ENCODE results near the genes SPTY2D1 and E2F8.

- PRO-cap, 2 experiments: peak in 2 of 2 experiments; most common plus-strand start chr11:18383630 (in 2)
These were observed 10.8 kb upstream of the LDHA start for GRCh38 chr11:18383524-18383952.

GRCh38 chr11:18573262-18573819 is 15.2 kb downstream of the UEVLD start:
- PRO-cap, 2 experiments: no peak in any of the 2 experiments

GRCh38 chr11:18633823-18634654 is at the start of gene SPTY2D1:
Gene SPTY2D1, minus strand, starts transcription at chr11:18634342.
- PRO-cap, 2 experiments: peak in 2 of 2 experiments; most common plus-strand start chr11:18634588 (in 2); most common minus-strand start chr11:18634342 (in 2)

DNA sequence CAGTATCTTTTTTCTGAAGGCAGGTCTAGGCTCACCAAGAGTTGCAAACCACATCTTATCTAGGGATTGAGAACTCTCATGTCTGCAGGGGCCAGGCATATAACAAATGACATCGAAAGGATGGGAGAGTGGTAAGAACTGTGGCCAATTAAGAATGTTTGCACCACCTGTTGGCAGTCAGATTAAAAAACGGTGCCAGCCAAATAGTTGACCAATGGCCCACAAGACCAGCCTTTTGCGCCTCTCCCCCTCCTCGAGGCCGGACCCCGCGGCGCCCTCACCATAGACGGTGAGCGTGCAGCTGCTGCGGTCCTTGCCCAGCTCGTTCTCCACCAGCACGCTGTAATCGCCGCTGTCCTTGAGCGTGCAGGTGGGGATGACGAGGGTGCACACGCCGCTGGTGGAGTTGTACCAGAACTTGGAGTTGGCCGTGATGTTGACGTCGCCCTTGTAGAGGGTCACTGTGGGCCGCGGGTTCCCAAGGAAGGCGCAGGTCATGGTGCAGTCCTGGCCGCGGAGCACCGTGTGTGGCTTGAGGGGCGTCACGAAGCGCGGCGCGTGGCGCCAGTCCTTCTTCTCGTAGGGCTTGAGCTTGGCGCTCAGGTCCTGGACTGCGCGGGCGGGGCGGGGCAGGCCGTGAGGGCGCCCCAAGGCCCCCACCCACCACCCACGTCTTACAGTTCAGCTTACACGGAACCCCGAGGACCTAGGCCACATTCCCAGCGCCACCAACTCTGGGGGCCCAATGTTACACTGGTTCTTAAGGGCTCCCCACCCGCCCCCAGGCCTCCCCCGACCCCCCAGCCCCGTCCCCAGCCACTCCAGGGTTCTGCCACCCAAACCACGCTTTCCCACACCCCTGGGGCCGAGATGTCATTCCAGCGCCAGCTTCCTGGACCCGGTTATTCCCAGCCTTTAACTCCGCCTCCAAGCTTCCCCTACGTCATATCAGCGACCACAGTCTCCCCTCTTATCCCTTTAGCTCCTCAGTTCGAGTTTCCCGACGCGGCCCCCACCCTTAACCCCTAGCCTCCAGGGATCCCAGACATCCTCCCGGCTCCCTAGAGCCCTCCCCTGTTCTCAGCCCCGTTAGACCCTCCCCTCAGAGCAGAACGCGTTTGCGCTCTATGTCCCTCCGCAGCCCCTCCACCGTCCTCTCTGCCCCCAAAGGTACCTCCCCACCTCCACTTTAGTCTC is 7.4 kb downstream of the TMEM86A start:
- PRO-cap, 2 experiments: peak in 2 of 2 experiments; most common plus-strand start position 677 of the sequence (in 2); most common minus-strand start position 665 of the sequence (in 1)

- PRO-cap, 2 experiments: no peak in any of the 2 experiments
These were observed 4.3 kb downstream of the IGSF22 start for GRCh38 chr11:18721423-18722258.

DNA sequence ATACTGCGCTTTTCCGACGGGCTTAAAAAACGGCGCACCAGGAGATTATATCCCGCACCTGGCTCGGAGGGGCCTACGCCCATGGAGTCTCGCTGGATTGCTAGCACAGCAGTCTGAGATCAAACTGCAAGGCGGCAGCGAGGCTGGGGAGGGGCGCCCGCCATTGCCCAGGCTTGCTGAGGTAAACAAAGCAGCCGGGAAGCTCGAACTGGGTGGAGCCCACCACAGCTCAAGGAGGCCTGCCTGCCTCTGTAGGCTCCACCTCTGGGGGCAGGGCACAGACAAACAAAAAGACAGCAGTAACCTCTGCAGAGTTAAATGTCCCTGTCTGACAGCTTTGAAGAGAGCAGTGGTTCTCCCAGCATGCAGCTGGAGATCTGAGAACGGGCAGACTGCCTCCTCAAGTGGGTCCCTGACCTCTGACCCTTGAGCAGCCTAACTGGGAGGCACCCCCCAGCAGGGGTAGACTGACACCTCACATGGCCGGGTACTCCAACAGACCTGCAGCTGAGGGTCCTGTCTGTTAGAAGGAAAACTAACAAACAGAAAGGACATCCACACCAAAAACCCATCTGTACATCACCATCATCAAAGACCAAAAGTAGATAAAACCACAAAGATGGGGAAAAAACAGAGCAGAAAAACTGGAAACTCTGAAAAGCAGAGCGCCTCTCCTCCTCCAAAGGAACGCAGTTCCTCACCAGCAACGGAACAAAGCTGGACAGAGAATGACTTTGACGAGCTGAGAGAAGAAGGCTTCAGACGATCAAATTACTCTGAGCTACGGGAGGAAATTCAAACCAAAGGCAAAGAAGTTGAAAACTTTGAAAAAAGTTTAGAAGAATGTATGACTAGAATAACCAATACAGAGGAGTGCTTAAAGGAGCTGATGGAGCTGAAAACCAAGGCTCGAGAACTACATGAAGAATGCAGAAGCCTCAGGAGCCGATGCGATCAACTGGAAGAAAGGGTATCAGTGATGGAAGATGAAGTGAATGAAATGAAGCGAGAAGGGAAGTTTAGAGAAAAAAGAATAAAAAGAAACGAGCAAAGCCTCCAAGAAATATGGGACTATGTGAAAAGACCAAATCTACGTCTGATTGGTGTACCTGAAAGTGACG is 18.7 kb downstream of the ZDHHC13 start:
- PRO-cap, 2 experiments: no peak in any of the 2 experiments

DNA sequence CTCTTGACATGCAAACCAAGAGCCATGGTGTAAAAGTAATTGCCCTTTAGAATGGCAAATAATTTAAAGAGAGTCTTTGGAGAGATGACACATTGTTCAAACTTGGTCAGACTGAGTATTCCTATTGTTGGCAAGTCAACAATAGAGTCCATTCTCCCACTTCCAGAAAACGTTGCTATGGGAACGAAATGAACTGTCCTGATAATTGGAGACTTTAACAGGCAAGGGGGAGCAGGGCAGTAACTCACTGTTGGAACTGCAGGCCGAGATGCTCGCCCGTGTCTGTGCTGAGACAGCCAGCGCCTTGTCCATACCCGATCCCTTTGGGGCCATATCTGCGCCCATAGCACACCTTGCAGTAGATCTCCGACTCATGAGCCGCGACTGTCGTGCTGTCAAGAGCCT is 13.9 kb downstream of the CSRP3 start:
- PRO-cap, 2 experiments: no peak in any of the 2 experiments

- PRO-cap, 2 experiments: no peak in any of the 2 experiments
These were observed 835 bp downstream of the CSRP3 start for GRCh38 chr11:19200889-19201407.

DNA sequence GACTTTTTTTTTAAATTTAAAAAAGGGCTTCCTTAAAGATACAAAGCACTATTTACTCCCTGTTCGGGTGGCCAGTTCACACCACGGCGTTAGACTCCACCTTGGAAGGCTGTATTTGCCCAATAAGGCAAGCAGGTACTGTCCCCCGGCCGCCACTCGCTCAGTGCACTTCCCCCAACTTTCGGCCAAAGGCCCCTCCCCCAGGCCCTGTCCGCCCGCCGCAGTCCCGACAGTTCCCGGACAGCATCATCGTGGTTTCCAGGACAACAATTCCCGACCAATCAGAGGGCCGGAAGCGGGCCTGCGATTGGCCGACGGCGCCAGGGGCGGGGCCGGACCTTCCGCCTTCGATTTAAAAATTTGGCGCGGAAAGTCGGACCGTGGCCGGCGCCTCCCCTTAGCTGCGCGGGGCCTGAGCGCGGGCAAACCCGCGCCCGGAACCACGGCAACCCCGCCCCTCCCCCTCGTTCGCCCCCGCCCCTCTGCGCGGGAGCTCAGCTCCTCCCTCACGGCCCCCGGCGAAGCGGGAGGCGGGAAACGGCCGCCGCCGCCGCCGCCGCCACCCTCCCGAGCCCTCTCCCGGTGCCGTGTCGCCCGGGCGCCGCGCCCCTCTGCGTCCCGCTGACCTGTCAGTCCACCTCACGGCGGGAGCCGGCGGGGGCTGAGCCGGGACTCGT is at the start of gene E2F8:
Gene E2F8, minus strand, starts transcription at position 165 of the 677 bp plus-strand sequence.
- PRO-cap, 2 experiments: no peak in any of the 2 experiments

- PRO-cap, 2 experiments: no peak in any of the 2 experiments
These were observed 1.1 kb downstream of the NAV2 start for GRCh38 chr11:19713545-19714268.

- PRO-cap, 2 experiments: no peak in any of the 2 experiments
These were observed 72.1 kb downstream of the NAV2 start for GRCh38 chr11:19784650-19785276.

DNA sequence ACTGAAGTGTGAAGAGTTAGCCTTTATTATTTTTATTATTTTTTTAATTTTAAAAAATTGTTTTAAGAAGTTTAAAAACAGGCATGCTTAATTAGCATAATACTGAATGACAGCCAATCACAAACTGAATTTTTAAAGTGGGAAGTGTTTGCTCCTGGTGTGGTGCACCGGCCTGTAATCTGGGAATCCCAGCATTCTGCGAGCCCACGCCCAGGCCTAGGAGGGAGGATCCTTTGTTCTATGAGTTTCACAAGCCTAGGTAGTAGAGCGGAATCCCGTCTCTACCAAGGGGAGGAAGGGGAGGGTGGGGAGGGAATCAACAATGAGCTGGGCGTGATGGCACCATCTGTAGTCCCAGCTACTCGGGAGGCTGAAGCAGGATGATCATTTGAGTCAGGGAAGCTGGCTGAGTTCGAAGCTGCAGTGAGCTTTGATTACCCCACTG is 115.1 kb downstream of the NAV2 start:
- PRO-cap, 2 experiments: no peak in any of the 2 experiments

GRCh38 chr11:20011111-20011821 is 149.0 kb downstream of the DBX1 start:
- PRO-cap, 2 experiments: no peak in any of the 2 experiments

DNA sequence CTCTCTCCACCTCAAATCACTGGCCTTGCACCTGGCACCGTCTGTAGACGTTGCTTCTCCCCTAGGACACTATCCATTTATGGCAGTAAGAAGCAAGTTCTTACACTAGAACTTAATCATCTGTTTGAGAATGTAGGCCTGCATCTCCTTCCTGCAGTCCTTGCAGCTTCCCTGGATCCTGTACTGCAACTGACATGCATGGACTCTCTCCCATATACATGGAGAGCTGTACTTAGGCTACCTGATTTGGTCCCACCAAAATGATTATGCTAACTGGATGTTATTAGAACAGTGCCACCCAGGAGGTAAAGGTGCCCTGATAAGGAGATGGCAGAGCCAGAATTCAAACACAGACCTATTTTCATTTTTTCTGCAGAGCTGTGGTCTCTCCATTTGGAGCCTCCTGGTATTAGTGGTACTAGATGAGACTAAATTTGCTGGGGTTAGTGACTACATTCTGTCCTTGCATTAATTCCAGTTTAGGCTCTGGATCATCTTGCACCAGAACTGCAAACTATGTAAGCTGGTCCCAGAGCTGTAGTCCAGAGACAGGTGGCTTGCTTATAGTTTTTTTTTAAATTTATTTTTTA is 134.5 kb downstream of the DBX1 start:
- PRO-cap, 2 experiments: no peak in any of the 2 experiments

GRCh38 chr11:20048683-20049518 is 111.4 kb downstream of the DBX1 start:
- PRO-cap, 2 experiments: no peak in any of the 2 experiments

- PRO-cap, 2 experiments: no peak in any of the 2 experiments
These were observed 78.4 kb upstream of the DBX1 start for GRCh38 chr11:20238692-20239117.

- PRO-cap, 2 experiments: no peak in any of the 2 experiments
These were observed 280.5 kb upstream of the ANO5 start for GRCh38 chr11:21912427-21912836.

- PRO-cap, 2 experiments: no peak in any of the 2 experiments
These were observed 127.1 kb upstream of the SLC5A12 start for GRCh38 chr11:26848871-26849457.

GRCh38 chr11:26991952-26992405 is 1.9 kb upstream of the FIBIN start:
- PRO-cap, 2 experiments: no peak in any of the 2 experiments

- PRO-cap, 2 experiments: no peak in any of the 2 experiments
These were observed 750 bp downstream of the FIBIN start for GRCh38 chr11:26994474-26995249.

Data from helper T cell (primary cell).